AG09319 (cell line): ENCODE measurements around the genes PLCD4, WNT6 and ZFAND2B.

DNA sequence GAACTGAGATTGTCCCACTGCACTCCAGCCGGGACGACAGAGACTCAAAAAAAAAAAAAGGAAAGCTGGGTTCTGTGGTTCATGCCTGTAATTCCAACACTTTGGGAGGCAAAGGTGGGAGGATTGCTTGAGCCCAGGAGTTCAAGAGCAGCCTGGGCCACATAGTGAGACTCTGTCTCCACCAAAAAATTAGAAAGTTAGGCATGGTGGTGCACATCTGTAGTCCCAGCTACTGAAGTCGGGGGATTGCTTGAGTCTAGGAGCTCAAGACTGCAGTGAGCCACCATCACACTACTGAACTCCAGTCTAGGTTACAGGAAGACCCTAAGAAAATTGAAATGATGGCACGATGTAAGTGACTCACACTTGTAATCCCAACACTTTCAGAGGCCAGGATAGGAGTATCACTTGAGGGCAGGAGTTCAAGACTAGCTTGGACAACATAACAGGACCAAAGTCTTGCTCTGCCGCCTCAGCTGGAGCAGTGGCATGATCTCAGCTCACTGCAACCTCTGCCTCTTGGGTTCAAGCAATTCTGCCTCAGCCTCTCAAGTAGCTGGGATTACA, 9.2 kb upstream of the PLCD4 start:
- RRBS, result no CpG with 5 or more reads among the region's 5 CpGs

DNA sequence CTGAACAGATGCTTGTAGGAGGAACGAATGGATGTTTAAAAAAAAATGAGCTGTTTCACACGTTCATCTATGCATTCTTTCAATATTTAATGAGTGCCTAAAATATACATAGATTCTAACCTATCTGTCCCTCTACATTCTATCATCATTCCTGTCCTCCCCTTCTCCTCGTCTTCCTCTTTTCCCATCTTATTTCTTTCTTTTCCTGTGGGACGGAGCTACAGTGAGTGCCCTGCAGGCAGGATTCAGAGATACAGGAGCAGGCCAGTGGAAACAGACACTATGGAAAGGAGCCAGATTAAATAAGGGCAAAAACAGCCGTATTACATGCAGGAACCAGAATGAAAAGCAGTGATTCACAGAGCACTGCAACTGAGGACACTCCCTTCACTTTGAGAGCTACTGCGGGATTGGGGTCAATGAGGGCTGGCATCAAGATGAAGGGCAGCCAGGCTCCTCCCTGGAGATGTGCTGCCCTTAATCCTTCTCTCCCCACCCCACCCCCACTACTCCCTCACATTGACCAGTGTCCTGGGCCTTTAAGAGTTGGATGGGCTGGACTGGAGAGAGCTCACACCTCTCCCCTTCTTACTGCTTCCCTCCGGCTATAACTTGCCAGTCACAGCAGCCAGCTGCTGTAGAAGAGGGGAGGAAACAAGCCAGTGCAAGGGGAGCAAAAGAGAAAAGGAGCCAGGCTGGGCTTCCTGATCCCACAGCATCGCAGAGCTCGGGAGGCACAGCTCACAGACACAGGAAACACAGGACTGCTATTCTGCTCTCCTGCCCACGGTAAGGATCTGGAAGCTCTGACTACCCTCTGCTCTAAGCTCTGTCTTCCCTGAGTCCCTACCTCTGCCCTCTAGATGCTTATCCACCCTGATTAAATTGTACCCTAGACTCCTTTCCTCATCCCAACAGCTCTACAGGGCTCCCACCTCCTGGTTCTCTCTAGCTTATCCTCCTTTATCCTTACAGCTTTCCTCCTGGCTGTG, at the start of gene PLCD4:
TSS of gene PLCD4 (plus strand) at position 618 of the 992 bp plus-strand sequence.
- RRBS, result no CpG with 5 or more reads among the region's 10 CpGs

DNA sequence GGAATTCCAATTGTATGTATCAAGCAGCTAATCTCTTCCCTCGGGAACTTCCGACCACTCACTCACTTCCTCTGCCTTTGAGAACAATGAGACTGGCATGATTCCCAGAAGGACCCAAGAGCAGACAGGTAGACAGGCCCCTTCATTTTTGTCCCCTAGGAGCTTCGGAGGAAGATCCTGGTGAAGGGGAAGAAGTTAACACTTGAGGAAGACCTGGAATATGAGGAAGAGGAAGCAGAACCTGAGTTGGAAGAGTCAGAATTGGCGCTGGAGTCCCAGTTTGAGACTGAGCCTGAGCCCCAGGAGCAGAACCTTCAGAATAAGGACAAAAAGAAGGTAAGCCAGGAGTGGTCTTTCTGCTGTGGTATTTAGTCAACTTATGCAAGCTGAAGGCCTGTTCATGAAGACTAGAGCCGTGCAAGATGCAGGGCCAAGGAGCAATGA, 24.3 kb downstream of the PLCD4 start:
- RRBS, result no CpG with 5 or more reads among the region's 5 CpGs

- RRBS, result no CpG with 5 or more reads among the region's 6 CpGs
These were observed 6.0 kb downstream of the RNF25 start for GRCh38 chr2:218665673-218666415.

- RRBS, result no CpG with 5 or more reads among the region's 18 CpGs
These were observed 27.5 kb downstream of the CYP27A1 start for GRCh38 chr2:218809182-218810173.

DNA sequence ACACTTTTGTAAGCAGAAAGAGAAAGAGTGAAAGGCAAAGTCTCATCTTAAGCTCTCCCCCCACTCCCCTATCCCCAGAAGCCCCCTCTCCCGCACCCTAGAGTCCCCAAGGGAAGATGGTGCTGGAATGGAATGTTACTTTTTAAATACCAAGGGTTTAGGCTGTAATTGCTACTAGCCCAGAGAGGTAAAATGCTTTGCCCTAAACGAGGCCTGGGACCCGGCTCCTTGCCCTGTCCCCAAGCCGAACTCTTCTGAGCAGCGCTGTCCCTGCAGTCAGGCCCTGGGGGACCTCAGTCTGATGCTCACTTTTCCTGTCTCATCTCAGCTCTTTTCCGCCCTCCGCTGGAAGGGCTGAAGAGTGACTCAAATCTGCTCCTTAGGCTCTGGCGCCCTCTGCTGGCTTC, 12.1 kb upstream of the WNT6 start:
- RRBS, result no CpG with 5 or more reads among the region's 8 CpGs

DNA sequence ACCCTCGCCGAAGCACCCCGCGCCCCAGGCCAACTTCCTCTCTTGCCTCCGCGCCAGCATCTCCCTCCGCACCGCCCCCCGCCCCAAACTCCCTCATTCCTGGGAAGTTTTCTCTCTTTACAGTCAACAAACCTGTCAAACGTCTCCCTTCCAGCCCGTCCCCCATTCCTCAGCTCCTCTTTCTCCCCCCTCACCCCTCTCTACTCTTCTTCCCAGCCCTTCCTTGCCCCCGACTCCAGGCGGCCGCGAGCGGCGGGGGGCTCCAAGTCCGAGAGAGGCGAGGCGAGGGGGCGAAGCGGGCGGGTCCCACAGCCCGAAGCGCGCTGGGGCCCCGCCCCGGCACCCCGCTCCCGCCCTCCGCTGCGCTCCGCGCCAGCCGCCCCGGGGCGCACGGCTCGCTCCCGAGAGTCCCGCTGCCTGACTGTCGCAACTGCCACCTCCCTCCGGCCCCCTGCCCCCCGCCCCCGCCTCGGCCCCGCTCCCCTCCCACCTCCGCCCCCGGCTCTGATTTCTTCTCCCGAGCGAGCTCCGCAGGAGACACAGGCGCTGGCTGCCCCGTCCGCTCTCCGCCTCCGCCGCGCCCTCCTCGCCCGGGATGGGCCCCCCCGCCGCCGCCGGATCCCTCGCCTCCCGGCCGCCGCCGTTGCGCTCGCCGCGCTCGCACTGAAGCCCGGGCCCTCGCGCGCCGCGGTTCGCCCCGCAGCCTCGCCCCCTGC, at the start of gene WNT6:
TSS of gene WNT6 (plus strand) at position 512 of the 716 bp plus-strand sequence.
- RRBS, result 2% methylated on average over 50 of the region's 84 CpGs

DNA sequence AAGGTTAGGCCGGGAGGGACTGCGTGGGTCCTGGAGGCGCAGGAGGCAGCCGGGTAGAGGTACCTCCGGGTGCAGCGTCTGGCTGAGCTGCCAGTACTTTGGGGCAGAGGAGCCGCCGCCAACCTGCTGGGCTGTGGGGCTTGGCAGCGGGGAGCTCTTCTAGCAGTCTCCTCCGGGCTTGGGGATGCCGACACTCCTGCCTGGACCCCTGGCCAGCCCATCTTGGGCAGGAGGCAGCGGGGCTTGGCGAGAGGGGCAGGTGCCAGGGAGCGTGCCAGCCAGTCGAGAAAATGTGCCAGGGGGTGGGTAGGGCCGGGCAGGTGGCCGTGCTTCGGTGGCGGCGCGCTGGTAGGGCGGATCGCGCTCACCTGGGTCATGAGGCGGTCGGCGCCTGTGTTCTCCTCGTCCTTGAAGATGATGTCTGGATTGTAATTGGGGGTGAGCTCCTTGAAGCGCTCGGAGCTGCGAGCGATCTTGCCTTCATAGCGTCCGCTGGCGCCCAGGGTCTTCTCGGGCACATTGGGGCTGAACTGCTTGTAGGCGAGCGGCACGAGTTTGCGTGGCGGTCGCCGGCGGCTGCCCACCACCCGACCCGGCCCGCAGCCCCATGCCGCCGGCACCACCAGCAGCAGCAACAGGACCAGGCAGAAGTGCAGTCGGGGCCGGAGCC, 801 bp downstream of the IHH start:
- RRBS, result 6% methylated on average over 7 of the region's 51 CpGs

- RRBS, result no CpG with 5 or more reads among the region's 3 CpGs
These were observed 15.4 kb upstream of the IHH start for GRCh38 chr2:219076050-219076562.

- RRBS, result 3% methylated on average over 5 of the region's 19 CpGs
These were observed 698 bp downstream of the CNPPD1 start for GRCh38 chr2:219175912-219176542.

DNA sequence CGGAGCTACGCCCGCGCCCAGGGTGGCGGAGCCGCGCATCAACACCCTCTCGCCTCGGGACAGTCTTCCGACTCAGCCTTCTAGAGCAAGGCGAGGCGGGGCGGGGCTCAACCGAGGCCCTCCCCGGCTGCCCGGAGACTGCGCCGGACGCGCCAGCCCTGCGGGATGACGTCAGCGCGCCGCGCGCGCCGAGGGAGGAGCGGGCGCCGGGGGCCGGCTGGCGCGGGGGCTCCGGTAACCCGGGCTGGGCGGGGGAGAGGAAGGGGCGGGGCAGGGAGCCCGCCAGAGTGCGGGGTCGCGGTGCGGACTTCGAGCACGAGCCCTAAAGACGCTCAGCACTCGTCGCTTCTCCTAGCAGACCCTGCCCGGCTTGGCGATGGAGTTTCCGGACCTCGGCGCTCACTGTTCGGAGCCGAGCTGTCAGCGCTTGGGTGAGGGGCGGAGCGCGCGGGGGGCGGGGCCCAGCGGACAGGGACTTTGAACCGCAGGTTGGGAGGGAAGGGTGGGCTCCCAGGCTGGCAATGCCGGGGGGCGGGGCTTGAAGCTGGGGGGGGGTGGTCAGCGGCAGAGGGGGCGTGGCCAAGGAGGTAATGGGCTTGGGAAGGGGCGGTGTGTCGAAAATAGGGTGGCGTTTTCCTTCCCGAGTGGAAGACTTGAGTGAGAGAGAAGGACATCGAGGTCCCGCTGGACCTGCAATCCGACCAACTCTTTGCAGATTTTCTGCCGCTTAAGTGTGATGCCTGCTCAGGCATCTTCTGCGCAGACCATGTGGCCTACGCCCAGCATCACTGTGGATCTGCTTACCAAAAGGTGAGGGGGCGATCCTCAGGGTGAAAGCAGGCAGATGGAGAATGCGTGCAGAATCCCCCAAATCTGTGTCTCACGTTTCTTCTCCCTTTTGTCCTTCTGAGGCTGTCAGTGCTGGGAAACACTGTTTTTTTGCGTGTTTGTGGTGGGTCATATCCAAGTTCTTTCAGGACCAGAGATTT, at the start of gene ZFAND2B:
TSS of gene ZFAND2B (plus strand) at position 171 of the 989 bp plus-strand sequence.
- RRBS, result under 1% methylated on average over 15 of the region's 82 CpGs

- RRBS, result no CpG with 5 or more reads among the region's 9 CpGs
These were observed 348 bp downstream of the GLB1L start for GRCh38 chr2:219244905-219245287.

- RRBS, result no CpG with 5 or more reads among the region's 37 CpGs
These were observed 2.5 kb upstream of the TUBA4B start for GRCh38 chr2:219250142-219251397.

GRCh38 chr2:219253581-219253755, 250 bp downstream of the TUBA4A start:
- RRBS, result no CpG with 5 or more reads among the region's 7 CpGs

DNA sequence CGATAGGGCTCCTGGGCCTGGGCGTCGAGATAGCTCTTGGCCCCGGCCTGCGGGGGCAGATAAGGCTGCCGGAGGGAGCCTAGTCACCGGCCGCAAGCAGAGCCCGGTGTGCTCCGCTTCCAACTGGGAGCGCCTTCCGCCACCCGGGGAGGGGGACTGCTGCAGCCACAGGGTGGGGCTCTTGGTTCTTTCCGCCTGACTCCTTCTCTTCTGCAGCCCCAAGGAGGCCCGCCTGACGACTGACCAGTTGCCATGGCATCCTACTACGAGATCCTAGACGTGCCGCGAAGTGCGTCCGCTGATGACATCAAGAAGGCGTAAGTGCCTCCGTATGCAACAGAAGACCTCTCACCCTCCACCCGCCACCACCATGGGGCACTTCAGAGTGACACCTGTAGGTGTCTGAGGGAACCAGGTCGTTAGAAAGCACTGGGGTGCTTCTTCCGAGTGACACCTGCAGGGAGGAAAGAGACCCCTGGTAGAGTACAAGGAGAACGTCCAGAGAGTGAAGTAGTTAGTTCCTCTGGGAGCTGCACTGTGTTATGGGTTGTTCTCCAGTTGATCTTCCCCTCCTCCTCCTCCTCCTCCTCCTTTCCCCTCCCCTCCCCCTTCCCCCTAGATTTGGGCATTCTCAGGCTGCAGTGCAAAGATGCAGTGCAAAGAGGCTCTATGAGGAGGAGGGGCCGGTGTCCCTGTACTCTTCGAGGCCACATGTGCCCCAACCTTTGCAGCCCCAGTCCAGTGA, 588 bp downstream of the DNAJB2 start:
- RRBS, result 0% methylated on average over 3 of the region's 30 CpGs

DNA sequence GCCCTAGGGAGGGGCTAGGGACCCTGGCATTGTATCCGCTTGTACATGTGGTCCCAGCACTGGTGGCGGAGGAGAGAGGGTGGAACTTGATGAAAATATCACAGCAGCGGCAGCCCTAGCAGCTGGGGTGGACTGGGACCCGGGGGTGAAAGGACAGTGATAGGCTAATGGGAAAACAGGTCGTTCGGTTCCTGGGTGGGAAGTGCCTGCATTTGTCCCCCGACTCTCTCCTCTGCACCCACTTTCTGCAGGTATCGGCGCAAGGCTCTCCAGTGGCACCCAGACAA, 1.1 kb downstream of the DNAJB2 start:
- RRBS, result no CpG with 5 or more reads among the region's 9 CpGs

DNA sequence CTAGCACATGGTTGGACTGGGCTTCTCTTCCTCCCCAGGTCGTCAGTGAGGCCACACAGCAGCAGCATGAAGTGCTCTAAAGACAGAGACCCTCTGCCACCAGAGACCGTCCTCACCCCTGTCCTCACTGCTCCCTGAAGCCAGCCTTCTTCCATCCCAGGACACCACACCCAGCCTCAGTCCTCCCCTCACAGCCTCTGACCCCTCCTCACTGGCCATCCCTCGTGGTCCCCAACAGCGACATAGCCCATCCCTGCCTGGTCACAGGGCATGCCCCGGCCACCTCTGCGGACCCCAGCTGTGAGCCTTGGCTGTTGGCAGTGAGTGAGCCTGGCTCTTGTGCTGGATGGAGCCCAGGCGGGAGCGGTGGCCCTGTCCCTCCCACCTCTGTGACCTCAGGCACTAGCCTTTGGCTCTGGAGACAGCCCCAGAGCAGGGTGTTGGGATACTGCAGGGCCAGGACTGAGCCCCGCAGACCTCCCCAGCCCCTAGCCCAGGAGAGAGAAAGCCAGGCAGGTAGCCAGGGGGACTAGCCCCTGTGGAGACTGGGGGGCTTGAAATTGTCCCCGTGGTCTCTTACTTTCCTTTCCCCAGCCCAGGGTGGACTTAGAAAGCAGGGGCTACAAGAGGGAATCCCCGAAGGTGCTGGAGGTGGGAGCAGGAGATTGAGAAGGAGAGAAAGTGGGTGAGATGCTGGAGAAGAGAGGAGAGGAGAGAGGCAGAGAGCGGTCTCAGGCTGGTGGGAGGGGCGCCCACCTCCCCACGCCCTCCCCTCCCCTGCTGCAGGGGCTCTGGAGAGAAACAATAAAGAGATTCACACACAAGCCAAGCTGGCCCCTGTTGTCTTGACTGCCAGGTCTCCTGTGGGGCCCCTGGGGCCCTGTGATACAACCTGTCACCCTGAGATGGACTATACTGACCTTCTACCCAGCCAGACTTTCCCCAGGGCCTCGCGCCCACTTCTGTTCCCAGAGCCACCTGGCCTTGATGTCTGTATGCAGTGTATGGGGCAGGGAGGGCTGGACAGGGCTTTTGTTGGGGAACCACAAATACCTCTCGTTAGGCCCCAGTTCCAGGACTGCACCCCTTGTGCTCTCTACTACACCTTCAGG, 8.1 kb downstream of the DES start:
- RRBS, result no CpG with 5 or more reads among the region's 17 CpGs

DNA sequence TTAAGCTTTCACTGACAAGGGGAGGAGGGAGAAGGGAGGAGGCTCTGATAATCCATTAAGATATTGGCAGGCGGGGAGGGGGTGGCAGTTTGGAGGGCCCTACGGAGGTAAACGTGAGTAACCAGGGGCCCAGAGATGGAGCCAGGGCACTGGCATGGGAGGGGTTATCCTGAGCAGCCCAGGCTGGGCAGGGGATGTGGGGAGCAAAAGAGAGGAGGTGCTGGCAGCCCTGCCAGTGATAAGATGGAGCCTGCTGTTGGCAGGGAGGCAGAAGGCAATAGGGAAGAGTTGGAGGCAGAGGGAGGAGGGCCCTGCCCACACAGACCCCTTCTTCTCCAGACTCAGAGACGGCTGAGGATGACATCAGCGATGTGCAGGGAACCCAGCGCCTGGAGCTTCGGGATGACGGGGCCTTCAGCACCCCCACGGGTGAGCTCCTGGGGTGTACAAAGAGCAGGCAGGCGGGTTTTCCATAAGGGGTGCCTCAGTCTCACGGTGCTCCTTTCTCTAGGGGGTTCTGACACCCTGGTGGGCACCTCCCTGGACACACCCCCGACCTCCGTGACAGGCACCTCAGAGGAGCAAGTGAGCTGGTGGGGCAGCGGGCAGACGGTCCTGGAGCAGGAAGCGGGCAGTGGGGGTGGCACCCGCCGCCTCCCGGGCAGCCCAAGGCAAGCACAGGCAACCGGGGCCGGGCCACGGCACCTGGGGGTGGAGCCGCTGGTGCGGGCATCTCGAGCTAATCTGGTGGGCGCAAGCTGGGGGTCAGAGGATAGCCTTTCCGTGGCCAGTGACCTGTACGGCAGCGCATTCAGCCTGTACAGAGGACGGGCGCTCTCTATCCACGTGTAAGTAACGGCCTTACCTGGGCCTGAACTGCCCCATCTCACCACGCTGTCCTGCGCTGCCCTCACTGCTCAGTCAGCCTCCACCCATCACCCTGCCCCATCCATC, 9.9 kb downstream of the SPEG start:
- RRBS, result no CpG with 5 or more reads among the region's 35 CpGs

DNA sequence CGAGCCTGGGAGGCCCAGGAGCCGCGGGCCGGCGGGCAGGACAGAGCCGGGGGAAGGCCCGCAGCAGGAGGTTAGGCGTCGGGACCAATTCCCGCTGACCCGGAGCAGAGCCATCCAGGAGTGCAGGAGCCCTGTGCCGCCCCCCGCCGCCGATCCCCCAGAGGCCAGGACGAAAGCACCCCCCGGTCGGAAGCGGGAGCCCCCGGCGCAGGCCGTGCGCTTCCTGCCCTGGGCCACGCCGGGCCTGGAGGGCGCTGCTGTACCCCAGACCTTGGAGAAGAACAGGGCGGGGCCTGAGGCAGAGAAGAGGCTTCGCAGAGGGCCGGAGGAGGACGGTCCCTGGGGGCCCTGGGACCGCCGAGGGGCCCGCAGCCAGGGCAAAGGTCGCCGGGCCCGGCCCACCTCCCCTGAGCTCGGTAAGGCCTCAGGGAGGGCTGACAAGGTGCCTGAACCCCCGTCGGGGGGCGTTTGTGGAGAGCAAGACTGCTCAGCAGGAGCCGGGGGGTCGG, 14.3 kb downstream of the SPEG start:
- RRBS, result 82% methylated on average over 28 of the region's 42 CpGs

GRCh38 chr2:219496872-219497466, 1.0 kb downstream of the SPEGNB start:
- RRBS, result 59% methylated on average over 10 of the region's 53 CpGs